ENCODE measurements around a stretch of chr6.

- PRO-cap: no peak
Observed at GRCh38 chr6:34656065-34657082, 40.2 kb downstream of the ILRUN start.

- PRO-cap: no peak
Observed at GRCh38 chr6:34793073-34793404, 1.2 kb downstream of the BLTP3A start.

DNA sequence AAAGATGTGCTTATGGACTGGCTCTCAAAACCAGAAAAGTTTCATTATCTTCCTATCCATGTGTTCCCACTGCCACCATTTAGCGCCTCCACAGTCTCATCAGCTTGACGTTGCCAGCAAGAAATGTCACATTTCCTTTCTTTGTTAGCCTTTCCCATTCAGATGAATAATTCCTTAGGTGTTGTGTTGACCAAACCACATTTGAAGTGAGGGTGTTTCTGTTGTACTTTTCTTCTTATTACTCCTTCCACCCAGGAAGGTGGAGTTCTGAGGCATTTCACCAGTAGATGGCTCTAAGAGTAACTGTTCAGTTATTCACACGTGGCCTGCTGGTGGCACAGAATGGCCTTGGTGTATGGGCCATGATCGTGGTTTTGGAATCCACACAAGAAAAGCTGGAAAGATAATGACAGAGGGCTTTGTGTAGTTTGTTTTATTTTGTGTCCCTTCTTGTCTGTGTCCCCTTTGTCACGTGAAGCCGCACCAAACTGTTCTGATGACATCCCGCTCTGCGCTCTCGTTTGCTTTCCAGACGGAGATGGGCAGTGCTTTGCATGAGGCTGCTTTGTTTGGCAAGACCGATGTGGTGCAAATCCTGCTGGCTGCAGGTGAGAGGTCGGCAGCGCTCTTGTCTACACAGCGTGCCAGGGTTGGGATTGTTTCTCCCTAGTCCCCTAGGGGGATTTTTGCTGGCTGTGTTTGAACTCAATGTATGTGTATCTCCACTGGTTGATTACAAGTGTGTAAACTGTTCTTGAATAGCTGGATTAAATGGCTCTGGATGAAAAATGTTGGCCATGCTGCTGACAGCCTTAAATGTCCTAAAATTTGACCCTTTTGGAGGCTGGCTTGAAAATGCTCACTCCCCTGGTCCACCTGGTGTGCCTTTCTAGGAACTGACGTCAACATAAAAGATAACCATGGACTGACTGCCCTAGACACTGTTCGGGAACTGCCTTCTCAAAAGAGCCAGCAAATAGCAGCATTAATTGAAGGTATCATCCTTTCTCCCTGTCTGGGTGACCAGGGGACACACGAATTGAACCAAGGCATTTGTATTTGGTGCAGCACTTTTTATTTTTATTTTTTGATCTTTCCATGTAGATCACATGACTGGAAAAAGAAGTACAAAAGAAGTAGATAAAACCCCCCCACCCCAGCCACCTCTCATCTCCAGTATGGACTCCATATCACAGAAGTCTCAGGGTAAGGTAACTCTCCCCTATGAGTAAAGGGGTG lies 93.6 kb downstream of the ANKS1A start:
- PRO-cap: no peak

GRCh38 chr6:34992003-34992485 lies 103.0 kb downstream of the ANKS1A start:
- PRO-cap: no peak

- PRO-cap: no peak
Observed at GRCh38 chr6:35009702-35010351, 120.8 kb downstream of the ANKS1A start.

DNA sequence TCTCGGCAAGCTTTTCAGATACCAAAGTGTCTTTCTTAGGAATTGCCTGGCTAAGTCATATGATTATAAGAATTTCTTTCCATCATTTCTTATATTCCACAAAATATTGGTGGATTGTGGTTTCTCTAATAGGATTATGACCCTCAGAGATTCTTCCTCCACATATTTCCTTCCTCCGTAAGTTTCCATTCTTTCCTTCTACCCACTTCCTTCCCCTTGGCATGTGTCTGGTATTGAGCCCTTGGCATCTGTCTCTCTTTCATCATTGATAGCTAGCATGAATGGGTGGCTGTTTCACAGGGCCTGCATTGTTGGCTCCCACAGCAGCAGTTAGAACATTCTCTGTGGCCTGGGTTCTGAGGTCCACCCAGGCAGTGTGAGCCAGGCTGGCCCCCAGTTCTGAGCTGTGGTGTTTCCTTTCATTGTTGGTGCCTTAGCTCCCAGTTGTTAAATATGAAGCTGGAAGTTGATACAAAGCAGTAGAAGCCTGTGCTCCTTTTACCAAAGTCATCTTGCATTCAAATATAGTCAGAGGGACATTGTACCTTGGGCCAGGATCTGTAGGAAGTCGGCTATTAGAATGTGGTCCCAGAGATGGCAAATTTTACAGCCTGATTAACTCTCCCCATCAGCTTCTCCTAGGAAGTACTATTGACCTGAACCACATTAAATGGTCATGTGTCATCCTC lies 125.3 kb downstream of the ANKS1A start:
- PRO-cap: no peak

- PRO-cap: no peak
Observed at GRCh38 chr6:35026122-35026681, 114.9 kb downstream of the TCP11 start.

- PRO-cap: no peak
Observed at GRCh38 chr6:35047591-35048283, 93.4 kb downstream of the TCP11 start.

DNA sequence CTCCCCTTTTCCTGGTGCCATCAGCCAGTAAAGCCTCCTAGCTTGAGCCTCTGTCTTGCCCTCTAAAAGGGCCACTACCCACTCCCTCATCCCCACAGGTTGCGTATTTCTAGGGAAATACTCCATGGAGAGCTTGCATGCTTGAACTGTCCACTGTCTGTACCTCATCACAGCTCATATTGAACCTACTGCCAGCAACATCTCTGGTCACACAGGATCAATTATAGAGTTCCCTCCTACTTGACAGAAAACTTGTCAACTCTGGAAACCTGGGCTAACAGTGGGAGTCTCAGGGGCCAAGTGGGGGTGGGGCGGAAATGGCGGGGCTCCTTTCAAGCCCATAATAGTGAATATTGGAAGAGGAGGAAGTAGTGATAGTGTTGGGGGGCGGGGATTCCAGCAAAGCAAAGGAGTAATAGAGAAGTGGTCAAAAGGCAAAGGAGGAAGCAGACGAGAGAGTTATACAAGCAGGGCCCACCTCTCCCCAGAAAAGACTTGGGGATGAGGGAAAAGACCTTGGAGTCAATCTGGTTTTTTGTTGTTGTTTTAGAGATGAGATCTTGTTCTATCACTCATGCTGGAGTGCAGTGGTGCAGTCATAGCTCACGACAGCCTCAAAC lies 2.0 kb downstream of the DEF6 start:
- PRO-cap: bidirectional peak, plus-strand start at position 449 of the sequence, minus-strand start at position 161 of the sequence

- PRO-cap: no peak
Observed at GRCh38 chr6:35346504-35347288, 4.3 kb downstream of the PPARD start.

- PRO-cap: no peak
Observed at GRCh38 chr6:35394887-35395657, 52.7 kb downstream of the PPARD start.

DNA sequence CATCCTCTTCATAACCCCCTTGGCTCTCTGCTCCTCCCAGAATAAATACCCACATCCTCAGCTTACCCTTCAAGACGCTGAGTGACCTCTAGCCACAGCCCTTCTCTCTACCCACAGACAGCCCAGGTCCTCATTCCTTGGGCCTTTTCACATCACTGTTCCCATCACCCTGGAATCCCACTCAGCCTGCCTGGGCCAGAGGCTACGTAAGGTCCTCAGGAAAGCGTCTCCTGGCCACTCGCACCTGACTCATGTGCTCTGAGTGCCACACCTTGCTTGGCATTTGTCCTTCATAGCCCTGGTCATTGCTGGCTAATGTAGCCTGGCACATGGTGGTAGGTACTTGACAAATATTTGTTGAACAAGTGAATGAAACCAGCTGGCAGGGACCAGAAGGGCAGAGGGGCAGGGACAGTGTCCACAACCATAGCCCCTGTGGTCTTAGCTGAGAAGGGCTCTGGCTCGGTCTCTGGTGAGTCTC lies 50.7 kb upstream of the FANCE start:
- PRO-cap: no peak

- PRO-cap: no peak
Observed at GRCh38 chr6:35455607-35456204, 3.6 kb downstream of the FANCE start.

GRCh38 chr6:35469393-35470246 lies 1.4 kb downstream of the RPL10A start:
- PRO-cap: no peak

GRCh38 chr6:35473604-35474799 lies 5.8 kb downstream of the RPL10A start:
- PRO-cap: no peak

- PRO-cap: no peak
Observed at GRCh38 chr6:35474800-35475315, 6.7 kb downstream of the RPL10A start.

DNA sequence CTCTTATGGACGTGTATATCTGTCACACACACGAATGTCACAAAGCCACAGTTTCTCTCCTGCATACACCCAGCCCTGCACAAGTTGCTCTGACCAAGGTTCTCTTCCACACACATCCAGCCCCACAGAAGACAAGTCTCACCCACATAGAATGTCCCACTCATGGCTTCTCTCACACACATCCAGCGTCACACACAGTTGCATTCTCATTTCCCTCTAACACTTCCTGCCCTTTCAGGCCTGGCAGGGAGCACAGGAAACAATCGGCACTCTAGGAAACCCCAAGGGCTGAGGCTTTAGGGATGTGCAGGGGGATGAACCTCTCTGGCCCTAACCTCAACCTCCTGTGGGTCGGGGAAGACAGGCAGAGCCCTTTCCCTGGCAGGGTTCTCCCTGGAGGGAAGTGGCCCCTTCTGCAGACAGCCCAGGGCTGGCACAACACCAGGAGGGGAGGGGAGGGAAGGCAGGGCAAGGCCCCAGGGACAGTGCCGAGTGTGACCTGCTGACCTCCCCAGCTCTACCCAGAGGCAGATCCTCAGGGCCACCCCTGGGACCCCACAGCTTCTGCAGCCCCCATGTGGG lies 2.8 kb downstream of the TEAD3 start:
- PRO-cap: no peak

- PRO-cap: no peak
Observed at GRCh38 chr6:35574416-35574864, 61.7 kb upstream of the TULP1 start.

DNA sequence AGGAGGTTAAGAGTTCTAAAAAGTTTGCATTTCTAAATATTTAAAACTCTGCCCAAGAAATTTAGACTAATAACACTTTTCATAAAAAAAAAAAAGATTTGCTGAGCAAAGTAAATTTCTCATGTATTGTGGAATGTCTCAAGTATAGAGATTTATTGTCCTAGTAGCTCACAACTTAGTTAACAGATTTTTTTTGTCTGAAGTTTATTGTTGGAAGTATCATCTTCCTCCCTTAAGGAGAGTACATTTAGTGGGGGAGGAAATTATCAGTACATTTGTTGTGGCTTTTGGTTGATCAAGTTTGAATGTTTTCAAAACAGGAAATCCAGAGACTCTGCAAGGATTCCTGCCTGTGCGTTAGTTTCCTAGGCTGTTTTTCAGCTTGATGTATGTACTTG lies 87.8 kb upstream of the TULP1 start:
- PRO-cap: no peak

GRCh38 chr6:35610742-35611831 lies 77.6 kb downstream of the FKBP5 start:
- PRO-cap: no peak